ENCODE measurements around a stretch of chr17.

DNA sequence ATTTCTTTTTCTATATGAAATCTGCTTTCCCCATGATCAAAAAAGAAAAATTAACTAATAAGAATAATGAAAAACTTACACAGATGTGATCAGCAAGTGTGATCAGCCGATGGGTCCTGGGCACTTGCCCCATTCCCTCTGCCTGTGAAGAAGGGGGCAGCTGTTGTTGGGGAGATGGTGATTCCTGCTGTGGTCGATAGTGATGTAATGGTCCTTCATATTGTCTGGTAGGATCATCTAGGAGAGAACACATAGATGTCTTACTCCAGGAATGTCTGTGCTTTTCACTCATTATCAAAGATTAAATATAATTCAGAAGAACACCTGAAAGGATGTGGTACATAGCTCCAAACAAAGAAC, 58.2 kb downstream of the TTC19 start:
- PRO-cap, result no peak

DNA sequence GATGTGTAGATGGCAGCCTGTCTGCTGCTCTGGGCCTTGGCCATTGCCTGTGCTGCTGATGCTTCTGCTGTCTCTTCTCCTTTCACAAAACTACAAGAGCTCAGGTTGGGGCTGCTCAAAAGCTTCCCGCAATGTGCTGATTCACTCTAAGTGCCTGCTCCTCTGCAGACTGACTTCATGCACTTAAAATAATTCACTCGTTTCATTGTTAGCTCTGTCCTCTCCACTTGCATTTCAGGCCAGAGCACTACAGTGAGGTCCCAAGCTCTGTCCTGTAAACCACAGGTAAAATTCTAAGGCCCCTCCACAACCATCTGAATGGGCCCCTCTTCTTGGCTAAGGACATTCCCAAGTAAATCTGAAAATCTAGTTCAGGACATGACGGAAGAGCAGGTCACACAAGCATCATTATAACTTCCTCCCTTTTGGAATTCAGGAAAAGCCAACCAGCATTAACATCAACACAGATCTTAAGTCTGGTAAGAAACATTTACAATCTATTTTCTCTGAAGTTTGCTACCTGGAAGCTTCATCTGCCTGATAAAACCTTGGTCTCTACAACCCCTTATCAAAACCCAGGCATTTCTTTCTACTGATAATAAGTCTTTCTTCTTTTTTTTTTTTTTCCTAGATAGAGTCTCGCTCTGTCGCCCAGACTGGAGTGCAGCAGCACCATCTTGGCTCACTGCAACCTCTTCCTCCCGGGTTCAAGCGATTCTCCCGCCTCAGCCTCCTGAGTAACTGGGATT, 16.0 kb downstream of the UBB start:
- PRO-cap, result no peak

DNA sequence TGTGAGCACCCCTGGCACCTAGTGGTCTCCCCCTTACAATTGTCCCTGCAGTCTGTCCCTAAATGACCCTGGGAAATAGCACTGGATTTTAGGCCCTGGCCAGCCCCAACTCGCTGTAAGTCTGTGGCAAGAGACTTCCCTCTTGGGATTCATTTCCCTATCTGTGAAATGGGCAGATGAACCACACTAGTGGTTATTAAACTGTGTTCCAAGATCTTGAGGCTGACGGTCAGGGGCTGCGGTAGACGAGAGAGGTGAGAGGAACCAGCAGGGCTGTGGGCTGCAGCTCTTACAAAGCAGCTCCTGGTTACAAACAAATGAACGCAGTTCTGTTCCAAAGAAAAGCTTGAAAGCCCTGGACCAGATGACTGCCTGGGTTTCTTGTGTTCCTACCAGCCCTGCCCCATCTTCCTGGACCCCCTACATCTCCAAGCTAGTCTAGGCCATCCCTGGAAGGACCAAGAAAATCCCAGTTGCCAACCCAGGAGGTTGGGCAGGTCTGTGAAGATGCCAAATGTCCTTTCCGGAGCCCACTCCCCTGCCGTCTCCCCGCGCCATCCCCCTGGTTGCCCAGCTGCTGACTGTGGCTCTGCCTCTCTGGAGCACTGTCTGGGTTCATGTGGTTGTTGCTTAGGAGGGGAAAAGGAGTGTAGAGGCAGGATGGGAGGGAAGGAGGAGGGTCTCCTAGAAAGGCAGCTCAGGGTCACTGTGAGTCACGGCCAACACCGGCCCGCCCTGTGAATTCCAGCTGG, 26.6 kb downstream of the LRRC75A start:
- PRO-cap, result no peak

DNA sequence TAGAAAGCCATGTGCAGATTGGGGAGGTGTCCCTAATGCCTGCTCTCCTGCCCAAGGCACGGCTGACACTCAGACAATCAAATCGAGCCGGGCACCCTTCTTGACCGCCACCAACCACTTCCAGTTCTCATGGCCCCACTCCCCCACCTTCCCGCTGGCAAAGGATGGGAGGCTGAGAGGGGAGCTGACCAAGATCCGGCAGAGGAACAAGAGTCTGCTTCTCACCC, 7.7 kb downstream of the LRRC75A start:
- PRO-cap, result no peak

DNA sequence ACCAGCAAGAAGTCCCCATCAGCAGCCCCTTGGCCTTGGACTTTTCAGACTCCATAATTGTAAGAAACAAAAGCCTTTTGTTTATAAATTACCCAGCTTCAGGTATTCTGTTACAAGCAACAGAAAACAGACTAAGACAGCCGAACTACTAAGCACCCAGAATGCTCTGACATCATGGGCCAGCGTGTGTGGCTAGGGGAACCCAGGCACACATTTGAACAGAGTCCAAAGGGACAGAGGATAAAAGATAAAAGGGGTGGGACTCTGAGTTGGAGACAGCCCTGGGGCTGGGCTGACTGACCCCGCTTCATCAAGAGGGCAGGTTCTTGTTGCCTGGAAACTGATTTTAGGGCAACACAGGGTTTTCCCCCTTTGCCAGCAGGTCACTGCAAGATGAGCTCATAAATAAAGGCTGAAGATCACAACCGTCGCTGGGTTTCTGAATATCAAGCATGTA, 30.5 kb upstream of the ZNF287 start:
- PRO-cap, result no peak

DNA sequence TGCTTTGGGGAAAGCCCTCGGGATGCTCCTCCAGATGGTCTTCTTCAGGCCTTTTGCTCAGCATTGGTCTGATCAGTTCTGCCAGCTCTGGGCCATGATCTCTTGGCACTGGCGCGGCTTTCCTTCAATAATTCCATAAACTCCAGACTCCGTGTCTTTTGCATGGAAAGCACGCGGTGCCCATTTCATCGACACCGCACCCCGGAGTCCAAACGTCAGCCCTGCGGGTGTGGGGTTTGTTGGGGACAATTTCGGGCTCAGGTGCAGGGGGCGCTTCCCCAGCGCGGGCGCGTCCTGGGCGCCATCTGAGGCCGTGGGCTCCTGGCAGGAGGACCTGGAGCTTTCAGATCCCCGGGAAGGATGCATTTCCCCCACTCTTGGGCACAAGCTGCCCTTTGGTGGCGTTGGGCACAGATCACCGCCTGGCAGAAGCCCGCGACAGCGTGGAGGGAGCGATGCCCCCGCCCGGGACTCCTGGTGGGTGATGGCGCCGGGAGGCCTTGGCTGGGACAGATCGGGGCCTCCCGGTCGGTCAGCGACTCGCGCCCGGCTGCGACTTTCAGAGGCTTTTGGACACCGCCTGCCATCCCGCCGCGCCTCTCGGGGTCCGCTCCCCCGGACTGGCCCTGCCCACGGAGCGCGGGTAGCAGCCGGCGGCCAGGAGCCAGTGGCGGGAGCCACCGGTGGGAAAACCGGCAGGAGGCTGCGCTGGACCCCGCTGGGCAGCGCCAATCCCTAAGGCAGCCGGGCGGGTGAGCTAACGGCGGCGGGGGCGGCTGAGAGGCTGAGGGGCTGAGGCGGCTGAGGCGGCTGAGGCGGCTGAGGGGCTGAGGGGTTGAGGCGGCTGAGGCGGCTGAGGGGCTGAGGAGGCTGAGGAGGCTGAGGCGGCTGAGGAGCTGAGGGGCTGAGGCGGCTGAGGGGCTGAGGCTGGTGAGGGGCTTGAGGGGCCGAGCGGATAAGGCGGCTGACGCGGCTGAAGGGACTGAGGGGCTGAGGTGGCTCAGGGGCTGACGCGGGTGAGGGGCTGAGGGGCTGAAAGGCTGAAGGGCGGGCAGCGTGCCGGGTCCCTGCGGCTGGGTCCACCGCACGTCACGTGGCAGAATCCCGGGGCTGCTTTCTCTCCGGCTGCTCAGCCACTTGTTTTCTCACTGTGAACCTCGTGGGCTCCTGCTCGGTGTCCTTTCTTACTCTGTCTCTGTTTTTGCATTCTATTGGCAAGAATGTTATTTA, 13.2 kb upstream of the ZNF624 start:
- PRO-cap, result no peak

GRCh38 chr17:16969847-16970918, 1.7 kb downstream of the TNFRSF13B start:
- PRO-cap, result no peak

- PRO-cap, result no peak
These were observed 31.2 kb upstream of the MPRIP start for GRCh38 chr17:17011157-17011388.

DNA sequence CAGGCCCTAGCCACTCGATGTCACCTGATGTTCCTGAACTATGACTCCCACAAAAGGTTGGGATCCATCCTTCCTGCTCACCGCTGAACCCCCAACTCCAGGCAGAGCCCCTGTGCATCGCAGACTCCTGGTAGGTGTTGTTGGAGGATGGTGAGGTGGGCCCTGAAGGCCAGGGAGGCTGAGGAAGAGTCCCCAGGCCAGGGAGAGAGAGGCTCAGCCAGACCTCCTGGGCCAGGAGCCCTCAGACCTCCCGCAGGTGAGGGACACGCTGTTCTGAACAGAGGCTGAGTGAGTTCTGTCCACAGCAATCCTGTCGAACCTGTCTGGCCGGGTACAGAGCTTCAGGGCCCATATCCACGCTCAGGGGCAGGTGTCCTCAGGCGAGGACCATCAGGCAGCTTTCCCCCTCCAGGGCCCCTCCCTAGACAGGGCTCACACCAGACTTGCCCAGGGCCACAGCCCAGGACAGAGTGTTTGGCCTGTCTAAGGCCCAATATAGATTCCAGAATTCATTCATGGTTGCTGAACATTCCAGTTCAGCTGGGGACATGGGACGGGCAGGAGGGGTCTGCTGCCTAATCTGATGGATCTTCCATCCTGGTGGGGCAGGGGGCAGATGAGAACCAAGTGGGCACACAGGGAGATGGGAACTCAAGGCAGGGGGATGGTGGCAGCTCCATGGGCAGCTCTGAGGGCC, 23.6 kb upstream of the MPRIP start:
- PRO-cap, result bidirectional peak, plus-strand start at position 435 of the sequence, minus-strand start at position 325 of the sequence

- PRO-cap, result no peak
These were observed 77.1 kb downstream of the MPRIP start for GRCh38 chr17:17119053-17120009.

- PRO-cap, result unidirectional peak, plus-strand start at chr17:17236503
These were observed 737 bp downstream of the FLCN start for GRCh38 chr17:17235900-17236962.

GRCh38 chr17:17236963-17237043, 165 bp downstream of the FLCN start:
- PRO-cap, result no peak

- PRO-cap, result no peak
These were observed 618 bp upstream of the RASD1 start for GRCh38 chr17:17496750-17497276.

- PRO-cap, result no peak
These were observed 20.1 kb downstream of the PEMT start for GRCh38 chr17:17571382-17571775.

DNA sequence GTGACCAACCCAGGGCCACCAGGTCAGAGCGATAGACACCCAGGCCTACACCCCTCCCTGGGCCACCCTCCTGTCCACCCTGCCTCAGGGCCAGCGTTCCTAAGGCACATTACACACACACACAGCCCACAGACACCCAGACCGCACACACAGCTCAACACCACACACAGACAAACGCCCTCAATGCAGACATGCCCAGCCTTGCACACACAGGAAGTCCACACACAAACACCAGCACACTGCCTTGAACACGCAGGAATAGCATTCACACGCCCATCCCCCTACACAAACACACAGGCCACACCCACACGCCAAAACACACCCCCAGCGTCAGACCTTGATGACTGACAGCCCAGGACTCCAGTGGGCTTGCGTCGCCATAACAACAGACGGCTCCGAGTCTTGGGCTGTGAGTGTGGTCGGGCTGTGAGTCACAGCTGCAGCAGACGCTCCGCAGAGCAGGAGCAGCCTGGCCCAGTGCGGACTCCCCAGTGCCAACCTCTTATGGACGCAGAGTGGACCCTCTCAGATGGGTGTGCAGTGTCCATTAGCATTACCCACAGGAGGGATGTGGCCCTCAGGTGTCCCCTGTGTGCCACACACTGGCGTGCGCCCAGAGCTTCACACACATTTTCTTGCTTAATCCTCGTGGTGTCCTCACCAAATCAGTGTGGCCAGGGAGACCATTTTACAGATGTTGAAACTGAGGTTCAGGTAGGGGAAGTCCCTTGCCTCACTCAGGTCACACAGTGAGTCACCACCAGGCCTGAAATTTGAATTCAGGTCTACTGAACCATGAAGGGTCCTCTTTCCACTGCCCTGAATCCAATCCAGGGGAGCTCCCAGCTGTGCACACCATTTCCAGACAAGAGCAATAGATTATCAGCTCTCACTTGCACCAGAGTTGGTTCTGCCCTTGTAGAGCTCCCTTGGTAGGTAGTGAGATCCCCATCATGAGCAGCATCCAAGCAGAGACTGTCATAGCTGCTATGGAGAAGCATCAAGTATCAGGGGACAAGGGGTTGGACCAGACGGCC, 17.8 kb upstream of the RAI1 start:
- PRO-cap, result no peak

DNA sequence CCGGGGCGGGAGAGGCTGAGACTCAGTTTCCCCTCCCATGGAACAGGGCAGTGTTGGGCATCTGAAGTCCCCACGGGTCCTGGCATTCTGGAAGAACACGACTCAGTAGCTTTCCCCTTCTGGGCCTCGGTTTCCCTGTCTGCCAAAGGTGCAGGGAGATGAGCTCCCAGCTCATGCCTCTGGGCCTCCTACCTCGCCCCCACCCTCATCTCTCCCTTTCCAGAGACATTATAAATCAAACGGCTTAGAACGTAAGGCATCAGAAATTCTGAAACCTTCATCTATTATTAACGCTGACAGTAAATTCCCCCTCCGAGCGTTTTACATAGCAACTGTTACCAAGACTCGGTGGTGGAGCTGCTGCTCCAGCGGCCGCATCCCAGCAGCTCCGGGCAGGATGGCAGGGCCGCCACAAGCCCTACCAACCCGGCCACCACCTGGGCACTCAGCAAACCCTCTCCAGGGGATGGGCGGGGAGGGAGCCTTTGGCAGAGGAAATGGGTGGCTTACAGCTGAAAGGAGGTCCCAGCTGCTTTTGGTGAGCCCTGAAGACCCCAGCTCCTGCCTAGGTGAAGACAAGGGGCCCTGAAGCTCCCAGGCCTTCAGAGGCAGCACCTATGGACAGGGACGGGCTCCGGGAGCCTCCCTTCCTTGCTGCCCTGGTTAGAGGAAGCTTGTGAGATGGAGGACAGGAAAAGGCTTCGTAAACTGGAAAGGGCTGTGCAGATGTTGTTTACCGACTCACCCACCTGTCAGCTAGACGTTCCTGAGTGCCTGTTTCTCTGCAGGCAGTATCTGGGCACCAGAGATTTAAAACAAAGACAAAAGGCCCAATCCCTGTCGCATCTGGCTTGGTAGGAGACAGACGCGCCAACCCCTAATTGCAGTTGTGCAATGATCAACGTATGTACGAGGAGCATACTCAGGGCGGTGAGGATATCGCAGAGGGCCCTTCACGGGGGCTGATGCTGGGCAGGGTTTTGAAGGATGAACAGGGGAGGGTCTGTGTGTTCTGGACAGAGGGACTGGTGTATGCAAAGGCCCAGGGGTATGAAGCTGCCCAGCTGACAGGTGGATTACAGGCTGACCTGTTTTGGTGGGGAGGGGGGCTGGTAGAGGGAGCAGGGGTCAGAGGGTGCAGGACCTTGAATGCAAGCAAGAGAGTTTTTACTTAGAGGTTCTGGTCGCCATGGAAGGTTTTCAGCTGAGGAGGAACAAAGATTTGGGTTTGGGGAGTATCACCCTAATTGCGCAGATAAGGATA, 77.0 kb downstream of the RAI1 start:
- PRO-cap, result no peak

- PRO-cap, result no peak
These were observed 16.6 kb downstream of the SREBF1 start for GRCh38 chr17:17820090-17820737.

- PRO-cap, result no peak
These were observed 23.1 kb upstream of the SREBF1 start for GRCh38 chr17:17859829-17860252.

DNA sequence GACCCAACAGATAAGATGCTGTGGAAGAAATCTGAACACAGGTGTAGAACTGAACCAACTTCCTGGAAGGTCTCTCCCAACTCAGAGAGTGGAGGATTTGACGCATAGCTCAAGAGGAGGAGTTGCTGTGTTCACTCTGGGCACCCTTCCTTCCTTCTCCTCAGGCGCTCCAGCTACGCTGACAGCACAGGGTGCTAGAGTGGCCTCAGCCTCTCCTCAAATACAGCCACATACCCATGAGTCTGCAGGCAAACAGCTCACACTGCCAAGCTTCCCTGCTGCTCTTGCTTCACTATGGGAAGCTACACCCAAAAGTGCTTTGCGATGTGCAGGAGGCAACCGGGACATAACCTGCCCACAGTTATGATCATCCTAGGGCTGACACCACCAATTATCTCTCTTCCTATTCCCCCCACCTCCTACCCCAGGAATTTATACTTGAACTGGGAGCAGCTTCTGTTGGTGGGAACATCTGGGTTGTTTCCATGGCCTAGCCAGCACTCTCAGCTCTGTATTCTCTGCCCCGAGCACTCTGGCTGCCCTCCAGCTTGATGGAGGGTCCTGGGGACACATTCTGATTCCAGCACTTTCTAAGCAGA, 40.2 kb upstream of the SREBF1 start:
- PRO-cap, result no peak

- PRO-cap, result no peak
These were observed 43.3 kb downstream of the TOM1L2 start for GRCh38 chr17:17928767-17929361.